LHCN-M2 (cell line): ENCODE data around the gene ST7L.

DNA sequence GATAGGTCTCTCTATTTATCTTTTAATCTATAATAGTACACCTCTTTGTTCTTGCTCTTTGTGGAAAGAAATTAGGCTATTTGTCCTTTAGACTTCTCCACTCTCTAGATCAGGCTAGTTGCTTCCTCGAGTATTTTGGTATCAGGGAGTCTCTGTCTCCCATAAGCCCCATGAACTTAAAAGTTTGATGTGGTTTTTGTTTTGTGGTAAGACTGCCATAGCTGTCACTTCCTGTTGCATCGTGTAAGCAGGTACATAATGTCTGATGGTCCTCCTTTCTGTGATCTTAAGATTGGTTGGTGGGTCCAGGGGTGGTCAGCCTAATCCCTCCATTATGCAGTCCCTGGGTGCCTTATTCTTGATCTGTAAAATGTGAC lies 23.1 kb downstream of the CD53 start:
- RAMPAGE, long total RNA = no peak

DNA sequence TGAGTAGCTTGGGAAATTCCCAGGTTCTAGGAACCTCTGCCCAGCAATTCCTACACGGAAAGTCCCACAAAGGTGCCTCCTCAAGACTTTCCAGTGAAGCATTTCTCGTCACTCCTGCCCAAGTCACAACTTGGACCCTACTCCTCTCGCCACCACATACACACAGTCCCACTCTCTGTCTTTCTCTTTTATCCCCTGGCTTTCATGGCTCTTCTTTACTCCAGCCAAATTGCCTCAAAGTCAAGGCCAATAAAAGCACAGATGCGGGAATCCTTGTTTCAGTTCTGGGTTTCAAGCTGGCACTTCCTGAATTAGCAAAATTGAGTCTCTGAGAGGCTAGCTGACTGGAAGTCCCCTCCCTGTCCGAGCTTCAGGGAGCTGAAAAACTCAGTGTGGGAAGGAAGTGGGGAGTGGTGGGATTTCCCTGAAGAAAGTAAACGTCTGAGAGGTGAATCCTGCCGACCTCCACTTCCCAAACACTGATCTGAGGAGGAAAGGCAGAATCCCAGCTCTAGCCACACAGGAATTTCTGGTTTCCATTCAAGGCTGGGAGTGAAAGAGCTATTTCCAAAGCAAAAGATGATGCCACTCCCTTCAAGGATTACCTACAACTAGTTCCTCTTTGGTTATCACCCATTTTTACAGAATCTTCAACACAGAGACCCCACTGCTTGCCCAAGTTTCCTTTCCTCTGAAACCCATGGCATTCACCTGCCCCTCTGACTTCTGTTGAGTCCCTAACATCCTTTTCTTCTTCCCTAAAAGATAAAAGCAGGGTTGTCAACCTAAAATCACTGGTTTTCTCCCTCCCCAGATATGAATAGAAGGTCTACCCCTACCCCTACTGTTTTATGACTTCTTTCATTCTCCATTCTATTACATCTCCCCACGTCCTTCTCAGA lies 7.3 kb downstream of the DENND2D start:
- RAMPAGE, long total RNA = no peak

DNA sequence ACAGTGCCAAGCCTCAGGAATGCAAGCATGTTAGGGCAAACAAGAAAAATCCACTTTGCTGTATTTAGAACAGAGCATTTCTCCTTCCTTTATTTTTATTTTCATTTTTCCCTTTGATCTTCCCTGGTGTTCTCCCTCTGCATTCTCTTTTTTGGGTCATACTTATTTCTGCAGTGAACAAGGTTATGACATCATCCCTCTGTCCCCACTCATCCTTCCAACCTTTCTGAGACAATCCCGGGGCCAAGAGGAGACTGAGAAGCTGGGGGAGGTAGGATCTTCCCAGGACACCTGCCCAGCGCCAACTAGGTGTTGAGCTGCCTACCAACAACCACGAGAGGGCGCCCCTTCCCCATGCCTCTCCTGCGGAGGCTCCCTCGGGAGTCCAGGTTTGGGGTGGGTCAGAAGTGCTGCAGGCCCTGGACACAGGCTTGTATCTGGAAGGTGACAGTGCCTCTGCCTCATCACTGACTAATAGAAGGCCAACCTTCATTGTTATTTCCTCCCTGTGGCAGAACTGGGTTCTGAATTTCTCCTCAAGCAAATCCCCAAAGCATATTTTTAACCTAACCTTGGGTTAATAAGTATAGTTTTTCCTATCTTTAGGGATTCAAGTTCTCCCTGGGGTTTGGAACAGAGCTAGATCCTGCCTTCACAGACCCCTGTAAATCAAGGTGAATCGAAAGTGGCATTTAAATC lies 4.7 kb upstream of the CHI3L2 start:
- RAMPAGE, long total RNA = no peak

GRCh38 chr1:111489551-111490029 lies 13.8 kb downstream of the ADORA3 start:
- RAMPAGE, long total RNA = no peak

DNA sequence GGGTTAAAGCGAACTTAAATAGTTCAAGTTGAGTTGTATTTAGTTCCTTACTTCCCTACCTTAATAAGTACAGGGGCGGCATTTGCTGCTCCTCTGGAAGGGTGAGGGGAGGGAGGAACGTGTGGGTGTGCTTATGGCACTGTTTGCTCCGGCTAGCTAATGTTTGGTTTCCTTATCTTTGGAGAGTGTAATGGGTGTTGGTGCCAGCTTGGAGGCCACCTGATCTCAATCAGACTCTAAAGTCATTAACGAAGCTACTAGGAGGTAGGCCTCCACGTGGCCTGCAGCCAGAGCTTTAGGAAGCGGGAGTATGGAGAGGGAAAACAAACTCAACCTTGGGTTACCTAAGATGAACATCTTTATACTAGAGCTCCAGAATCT lies 43.1 kb upstream of the RAP1A start:
- RAMPAGE, long total RNA = no peak

GRCh38 chr1:111723205-111724112 lies 15.7 kb downstream of the INKA2 start:
- RAMPAGE, long total RNA = no peak

GRCh38 chr1:112056290-112056894 lies 66.9 kb upstream of the KCND3 start:
- RAMPAGE, long total RNA = no peak

DNA sequence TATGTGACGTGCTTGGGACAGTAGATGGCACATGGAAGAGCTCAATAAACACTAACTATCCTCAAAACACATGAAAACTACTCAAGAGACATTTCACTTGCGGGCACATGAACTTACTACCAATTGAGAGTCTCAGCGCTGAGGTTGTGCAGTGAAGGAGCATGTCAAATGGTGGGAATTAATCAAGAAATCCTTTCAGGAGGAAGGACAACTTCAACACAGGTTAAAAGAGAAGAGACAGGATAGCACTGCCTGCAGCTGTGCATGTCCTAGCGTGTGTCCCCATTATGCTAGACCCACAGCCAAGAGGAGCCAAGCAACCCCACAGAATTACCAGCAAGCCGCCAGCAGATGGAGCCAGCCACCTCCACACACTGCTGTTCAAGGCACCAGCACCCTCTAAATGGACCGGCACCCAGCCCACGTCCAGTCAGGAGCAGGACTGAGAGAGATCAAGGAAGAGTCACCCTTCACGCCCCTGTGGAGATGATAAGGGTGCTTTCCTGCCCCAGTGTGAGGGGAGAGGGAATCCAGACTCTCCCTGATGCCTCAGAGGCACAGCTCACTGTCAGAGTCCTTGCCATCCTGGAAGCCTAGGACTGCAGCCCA lies 37.3 kb upstream of the CTTNBP2NL start:
- RAMPAGE, long total RNA = no peak

- RAMPAGE, long total RNA = no peak
These were observed 34.9 kb upstream of the CTTNBP2NL start for GRCh38 chr1:112361111-112361443.

DNA sequence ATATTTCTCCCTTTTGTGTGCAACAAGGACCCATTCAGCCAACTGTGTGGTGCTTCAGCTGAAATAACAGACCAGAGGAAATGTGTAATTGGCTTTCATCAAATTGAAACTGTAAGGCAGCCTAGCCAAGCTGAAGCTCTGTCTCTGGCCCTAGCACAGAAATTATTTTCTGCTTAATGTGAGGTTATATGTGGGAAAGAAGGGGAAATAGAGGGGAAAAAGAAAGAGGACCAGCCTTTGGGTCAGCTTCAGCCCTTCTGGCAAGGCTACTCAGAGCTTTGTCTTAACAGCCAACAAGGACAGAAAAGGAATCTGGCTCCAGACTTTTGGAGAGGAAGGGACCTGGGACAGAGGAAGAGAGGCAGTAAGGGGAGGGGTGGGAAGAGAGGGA lies 7.4 kb upstream of the CTTNBP2NL start:
- RAMPAGE, long total RNA = no peak

GRCh38 chr1:112395032-112395741 lies 827 bp upstream of the CTTNBP2NL start:
- RAMPAGE, long total RNA = no peak

DNA sequence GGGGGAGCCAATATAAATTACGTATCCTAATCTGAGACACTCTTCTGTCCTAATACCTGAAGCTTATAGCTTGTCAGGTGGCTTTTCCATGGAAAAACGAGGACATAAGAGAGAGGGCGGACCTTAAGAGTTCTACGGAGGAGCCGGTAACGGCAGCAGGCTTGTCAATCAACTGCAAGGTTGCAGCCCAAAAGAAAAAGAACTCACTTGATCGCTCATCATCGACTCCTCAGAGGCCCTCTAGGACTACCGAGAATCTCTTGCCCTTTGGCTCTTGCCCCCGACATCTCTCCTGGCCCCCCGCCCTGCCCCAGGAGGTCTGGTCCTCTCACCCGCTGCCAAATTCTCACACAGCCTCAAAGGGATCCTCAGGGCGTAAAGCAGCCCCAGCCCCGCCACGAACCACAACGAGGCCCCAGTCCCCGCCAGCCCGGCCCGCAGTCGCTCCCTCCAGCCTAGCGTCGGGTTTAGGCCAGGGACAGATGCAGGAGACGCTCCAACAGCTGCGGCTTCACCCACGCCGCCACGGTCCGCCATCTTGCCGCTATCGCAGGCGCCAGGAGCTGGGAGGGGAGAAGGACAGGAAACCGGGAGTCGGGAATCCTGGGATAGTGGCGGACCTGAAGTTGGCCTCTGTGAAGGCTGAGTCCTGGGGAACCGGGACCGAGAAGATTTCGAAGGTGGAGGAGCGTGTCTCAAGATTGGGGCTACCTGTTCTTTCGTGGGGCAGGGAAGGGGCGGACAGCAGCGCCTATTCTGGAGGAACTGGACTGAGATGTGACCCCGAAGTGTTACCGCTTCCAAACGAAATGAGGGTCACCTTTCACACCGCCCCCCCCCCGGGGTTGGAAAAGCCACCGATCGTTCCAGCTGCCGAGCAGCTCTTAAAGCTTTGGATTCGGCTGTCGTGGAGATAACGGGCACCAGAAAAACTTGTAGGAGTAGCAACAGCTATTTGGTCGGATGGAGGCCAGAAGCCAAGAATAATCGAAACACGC lies at the start of gene ST7L:
TSS of gene ST7L (minus strand) at position 565 of the 998 bp plus-strand sequence.
- RAMPAGE, long total RNA = no peak

DNA sequence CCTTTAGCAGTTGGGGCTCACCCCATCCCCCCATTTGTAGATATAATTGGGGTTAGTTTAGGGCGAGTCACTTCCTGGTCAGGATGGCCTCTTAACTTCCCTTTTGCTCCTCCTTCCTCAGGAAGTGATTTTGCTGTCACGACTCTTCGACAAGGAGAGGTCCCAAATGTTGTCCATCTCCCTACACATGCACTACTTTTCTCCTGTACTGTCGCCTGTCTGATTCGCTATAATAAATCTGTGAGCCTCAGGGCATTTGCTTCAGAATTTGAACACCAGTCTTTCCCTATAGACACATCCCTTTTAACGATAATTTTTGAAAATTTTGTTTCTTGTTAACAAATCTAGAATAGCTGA lies 586 bp downstream of the CAPZA1 start:
- RAMPAGE, long total RNA = no peak

- RAMPAGE, long total RNA = no peak
These were observed 2.5 kb upstream of the MOV10 start for GRCh38 chr1:112671832-112672462.

GRCh38 chr1:112818772-112819644 lies 100.3 kb downstream of the TAFA3 start:
- RAMPAGE, long total RNA = no peak

DNA sequence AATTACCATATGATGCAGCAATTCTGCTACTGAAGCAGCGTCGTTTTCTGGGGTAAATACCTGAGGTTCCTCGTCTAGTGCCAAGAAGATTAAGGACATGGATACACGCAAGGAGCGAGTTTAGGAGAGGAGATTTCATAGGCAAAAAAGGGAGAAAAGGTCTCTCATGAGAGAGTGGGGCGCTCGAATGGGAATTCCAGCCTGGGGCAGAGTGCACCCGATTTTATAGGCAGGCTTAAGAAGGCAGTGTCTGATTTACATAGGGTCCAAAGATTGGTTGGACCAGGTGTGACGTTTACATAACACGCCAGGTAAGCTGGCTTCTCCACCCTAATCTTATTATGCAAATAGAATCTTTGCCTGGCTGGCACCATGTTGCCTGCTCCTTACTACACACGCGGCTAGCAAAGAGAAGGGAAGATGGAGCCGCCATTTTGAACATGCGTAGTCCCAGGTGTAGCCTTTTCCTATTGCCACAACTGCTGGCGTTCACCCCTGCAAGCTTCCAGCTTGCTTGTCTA lies 103.8 kb downstream of the SLC16A1 start:
- RAMPAGE, long total RNA = no peak

DNA sequence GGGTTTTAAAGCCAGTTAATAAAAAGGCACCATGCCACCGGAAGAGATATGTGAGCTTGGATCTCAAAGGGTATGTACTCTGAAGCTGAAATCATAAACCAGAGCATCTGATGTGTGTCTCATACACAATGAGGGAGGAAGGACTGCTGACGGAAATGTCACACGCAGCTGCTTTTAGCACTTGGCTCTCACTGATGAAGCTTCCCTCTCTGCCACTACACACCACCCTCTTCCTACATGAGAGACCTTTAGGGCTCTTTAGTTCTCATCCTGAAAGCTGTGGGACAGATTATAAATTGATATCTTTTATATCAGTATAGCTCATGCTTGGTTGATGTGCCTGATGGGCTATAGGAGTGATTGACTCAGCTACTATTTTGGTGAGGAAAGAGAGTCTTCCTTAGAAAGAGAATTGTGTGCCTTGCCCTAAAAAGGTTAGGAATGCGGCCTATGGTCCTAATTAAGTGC lies 27.2 kb upstream of the SLC16A1 start:
- RAMPAGE, long total RNA = no peak

DNA sequence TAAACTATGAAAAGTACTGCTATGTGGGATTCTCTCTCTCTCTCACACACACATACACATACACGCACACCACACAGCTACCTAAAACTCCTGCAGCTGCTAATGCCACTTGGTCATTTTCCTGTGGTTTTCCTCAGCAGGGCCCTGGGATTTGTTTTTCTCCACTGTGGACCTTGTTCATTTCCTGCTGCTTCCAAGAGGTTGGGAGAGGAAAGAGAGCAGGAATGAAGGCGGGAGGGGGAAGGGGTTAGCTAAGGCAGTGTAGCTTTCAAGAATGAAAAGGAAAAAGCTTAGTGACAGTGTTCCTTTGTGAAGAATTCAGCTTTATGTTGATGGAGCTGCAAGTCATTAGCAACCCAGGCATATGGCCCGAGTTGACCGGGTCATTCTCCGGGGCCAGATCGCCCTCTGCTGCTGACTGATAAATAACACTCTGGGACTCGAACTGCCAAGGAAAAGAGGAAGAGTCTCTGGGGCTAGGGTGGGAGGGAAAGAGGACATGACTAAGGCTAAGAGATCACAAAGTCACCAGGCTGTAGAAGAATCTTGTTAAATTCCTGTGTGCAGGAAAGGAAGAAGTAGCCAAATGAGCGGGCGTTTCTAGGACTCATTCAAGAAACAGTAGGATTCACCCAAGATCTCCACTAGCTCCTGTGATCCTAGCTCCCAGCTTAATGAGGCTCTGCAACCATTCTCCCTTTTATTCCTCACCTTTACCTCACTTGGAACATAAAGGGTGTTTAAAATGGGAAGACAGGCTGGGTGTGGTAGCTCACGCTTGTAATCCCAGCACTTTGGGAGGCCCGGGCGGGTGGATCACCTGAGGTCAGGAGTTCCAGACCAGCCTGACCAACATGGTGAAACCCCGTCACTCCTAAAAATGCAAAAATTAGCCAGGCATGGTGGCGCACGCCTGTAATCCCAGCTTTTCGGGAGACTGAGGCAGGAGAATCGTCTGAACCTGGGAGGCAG lies 30.3 kb upstream of the LRIG2 start:
- RAMPAGE, long total RNA = no peak

DNA sequence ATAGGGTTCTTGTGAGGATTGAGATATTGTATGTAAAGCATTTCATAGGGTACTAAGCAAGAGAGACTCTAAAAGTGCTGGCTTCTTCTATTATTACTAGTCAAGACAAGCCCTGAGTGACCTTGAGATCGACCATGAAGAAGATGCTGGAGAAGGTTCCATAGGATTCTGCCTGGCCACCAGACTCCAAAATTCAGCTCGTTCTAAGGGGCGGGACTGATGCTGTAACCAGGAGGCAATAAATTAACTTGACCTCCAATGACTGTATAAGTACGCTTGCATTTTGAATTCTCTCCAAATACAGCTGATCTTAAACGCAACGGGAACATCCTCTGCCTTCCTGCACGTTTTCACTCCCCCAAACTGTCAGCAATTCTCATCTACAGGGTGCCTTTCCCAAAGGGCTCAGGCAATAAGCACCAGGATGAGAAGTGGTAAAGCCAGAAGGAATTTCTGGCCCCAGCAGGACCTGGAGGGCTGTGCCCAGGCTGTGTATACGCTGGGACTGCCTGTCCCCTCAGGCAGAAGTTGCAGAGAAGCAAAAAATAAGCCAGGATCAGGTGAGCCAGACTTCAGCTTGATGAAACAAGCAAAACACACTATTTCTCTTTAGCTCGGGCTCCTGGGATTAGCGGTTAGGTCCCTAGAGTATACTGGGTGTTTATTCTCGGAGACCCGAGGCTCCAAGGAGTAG lies 124.8 kb downstream of the LRIG2 start:
- RAMPAGE, long total RNA = no peak

DNA sequence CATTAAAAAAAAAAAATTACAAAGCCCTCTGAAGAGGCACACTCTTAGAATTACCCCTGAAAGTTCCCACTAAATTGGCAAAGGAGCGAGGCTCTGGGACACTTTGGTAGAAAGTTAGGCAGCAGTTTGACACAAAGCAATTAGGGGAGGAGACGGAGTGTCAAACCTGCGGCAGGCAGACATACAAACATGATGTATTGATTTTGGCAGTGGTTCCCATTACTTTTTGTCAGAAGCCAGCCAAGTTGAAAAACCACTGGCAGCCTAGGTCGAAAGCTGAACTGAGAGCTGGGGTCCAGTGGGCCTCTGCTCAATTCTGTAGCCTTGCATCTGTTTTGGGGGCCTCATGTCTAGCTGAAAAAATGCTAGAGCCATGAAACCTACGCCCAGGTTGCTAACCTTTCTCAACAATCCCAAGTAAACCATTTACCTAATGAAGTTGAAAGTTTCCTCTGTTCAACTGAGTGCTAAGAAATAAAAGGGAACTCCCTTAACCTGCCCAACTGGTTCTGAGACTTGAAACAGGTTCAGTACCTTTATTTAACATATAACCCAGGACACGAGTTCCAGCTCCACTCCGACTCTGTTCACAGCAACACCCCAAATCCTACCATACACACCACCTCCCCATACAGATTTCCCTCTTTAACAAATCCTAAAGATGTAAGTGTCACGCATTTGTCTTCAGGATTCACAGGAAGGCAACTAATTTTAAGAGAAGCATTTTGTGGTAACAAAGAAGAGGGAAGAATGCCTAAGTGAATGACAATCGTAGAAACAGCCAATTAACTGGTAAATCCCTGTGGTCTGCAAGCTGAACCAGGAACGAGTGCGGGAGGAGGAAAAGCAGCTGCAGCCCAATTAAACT lies 134.8 kb upstream of the MAGI3 start:
- RAMPAGE, long total RNA = no peak